Measurements from ENCODE around the genes BRAP and OAS1.

DNA sequence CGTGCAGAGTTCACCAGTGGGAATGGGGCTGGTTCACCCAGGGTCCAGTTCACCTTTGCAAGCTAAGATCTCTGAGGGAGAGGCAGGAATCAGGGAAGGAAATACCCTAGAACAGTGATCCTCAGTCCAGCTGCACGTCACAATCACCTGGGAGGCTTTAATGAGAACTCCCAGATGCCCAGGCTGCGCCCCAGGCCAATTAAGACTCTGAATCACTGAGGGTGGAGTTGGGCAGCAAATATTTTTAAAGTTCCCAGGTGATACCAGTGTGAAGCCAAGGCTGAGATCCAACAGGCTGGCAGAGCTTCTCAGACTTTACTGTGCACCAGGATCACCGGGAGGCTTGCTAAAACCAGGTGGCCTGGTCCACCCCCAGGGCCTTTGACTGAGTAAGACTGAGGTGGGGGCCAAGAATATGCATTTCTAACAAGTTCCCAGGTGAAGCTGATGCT lies 23.8 kb downstream of the MYL2 start:
- PRO-cap, result no peak

GRCh38 chr12:110928690-110928878 lies 8.2 kb upstream of the MYL2 start:
- PRO-cap, result no peak

DNA sequence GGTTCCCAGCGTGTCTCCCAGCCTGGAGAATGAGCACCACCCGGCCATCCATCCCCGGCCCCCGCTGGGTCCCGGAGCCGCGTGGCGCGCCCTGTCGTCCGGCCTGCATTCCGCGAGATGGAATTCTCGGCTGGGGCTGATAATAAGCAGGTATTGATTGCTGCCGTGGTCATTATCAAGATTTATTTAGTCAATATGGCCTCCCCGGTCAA lies 13.0 kb downstream of the CUX2 start:
- PRO-cap, result no peak

GRCh38 chr12:111406444-111406763 lies 681 bp downstream of the SH2B3 start:
- PRO-cap, result no peak

- PRO-cap, result no peak
These were observed 29.0 kb downstream of the SH2B3 start for GRCh38 chr12:111434410-111435441.

- PRO-cap, result no peak
These were observed 45.1 kb downstream of the SH2B3 start for GRCh38 chr12:111450483-111451514.

DNA sequence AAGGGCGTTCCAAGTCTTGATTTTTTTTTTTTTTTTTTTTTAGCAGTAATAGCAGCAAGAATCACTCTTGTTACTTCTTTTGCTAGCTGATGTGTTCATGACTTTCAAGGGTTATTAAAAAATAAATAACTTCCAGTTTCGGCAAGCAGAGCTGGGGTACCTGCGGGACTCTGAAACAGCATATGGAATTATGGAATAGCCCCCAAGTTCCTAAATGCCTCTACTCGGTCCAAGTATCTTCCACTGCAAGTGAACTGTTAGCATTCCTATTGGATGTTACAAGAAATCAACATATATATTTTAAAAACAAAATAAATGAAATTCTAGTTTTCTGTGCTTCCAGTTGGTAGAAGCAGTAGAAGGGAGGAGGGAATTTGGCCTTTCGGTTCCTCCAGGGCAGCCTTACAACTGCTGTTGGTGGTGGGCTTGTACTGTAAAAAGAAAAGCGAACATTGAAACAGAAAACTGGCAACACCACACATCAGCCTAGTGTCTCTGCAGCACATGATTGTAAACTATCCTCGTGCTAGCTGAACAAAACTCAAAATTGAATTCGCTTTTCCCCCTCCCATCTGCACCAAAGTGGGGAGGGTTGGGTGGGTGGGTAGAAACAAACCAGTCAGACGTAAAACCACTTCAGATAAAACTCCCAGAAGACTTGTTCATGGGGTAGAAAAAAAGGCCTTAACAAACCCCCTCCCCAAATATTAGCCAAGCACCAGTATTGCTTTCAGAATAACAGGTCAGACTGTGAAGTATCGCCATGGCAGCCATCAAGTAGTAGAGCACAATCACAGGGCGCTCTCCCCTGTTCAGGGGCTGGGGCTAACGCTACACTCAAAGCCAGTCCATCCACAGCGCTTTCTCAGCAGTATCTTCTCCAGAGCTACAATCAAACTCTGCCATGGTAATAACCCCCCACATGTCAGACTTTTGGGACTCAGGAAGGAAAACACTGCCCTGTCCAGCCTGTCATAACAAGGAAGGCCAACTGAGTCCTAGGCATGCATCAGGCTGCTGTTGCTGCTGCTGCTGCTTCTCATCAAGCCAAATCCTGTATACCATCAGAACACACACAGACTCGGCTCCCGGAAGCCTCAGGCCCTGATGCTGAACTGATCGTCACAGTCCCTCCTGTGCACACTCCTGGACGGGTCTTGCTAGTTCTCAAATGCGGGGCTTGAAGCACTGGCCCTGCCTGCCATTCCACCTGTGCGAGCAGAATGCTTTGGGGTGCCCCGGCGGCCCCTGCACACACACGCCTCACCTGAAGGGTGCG lies 47.1 kb downstream of the SH2B3 start:
- PRO-cap, result no peak

GRCh38 chr12:111658905-111659370 lies 26.8 kb downstream of the BRAP start:
- PRO-cap, result no peak

DNA sequence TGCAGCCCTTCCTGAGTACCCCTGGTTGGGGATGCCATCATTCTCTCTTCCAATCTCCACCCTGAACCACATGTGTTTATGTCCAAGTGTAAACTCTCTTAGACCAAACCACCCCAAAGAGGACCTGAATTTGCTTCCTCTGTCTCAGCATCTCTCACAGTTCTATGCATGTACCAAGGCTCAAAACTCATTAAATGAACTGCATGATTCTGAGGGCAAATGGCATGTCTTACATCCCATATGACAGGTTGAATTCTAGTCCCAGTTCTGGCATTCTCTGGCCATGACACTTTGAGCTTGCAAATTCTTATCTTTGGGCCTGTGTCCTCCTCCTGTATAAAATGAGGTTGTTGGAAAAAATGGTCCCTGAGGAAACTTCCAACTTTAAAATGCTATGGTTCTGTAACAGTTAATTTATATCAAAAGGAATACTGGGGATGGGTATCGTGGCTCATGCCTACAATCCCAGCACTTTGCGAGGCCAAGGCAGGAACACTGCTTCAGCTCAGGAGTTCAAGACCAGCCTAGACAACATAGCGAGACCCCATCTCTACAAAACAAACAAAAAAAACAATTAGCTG lies 22.1 kb downstream of the BRAP start:
- PRO-cap, result no peak

DNA sequence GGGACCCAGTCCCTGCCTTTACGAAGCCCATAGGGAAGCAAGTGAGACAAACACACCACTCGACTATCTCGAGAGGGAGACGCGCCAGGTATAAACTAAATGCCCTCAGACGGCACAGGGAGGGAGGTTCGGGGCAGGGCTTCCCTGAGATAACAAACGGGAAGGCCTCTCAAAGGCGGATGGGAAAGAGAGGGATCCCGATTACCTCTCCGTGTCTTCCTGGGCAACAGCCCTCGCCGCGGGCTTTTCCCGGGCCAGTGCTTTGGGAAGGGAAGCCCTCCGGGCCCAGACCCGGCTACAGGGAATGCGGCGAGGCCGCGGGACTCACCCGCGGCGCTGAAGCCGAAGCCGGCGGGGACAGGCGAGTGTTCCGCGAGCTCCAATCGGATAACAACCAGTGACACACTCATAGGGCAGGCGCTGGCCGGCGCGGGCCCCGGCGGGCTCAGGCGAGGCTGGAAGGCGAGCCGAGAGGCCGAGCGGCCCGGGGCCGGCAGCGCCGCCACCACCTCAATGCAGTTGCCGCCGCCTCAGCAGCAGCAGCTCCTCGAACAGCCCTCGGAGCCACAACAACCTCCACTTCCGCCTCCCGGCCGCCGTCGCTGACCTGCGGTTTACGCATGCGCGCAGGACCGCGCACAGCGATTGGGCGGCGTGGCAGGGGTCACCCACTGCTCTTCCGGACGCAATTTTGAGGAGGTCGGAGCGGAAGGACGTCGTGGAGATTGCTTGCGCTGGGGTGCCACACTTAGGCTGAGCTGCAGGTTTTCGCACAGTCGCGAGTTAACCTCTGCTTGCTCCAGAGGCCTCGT lies at the start of gene BRAP:
Gene BRAP, minus strand, starts transcription at position 574 of the 812 bp plus-strand sequence.
- PRO-cap, result bidirectional peak, plus-strand start at position 722 of the sequence, minus-strand start at position 553 of the sequence

DNA sequence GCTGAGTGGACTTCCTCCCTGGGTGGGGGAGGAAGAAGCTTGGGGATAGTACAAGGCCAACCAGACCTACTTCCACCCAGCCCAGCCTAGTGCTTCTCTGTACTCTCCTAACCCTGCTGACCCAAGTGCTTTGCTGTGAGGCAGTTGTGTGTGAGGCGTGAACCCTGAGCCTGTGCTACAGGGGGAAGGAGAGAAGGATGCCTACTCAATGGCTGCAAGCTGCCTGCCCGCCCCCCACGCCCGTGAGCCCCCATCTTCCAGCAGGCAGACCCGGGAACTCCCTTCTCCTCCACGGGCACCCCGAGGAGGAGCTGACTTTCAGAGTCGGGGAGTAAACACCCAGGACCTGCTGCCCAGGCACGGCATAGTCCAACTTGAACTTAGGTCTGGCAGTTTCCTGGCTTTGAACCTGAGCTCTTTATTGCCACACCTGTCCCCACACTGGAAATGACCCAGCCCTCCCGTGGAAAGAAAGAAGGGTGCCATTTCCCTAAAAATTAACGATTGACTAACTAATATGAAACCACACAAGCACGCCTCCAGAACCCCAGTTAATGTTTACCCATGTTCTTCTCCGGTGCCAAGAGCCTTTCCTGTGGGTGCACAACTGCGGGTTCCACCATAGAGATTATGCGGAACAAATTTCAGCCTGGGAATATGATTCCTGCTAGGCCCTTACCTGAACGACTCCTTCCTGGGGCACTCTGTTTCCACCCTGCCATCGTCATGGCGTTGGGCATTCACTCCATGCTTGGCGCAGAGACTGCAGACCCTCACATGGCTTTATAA lies 10.8 kb downstream of the ALDH2 start:
- PRO-cap, result no peak

- PRO-cap, result no peak
These were observed 24.4 kb downstream of the ALDH2 start for GRCh38 chr12:111791137-111791615.

DNA sequence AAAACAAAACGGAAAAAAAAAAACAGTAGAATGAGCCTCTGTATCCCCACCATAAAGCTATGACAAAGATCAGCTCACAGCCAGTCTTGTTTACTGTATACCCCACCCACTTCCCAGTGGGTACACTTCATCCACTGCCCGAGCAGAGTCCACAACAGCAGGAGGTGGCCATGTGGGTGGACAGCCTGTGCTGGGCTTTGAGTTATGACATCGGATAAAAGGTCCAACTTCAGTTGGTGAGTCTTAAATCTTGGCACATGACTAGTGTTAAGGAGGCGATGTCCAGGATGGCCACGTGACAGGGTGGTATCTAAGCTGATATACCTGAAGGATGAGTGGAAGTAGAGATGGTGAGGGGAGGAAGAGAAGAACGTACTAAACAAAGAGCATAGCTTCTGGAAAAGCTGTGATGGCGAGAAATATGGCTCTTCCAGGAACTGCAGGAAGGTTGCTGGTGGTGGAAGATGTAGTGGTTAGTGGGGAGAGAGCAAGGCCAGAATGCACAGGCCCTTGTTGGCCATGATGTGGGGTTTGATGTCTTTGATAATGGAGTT lies 34.7 kb upstream of the MAPKAPK5 start:
- PRO-cap, result no peak

GRCh38 chr12:111993300-111993583 lies 19.7 kb downstream of the TMEM116 start:
- PRO-cap, result no peak

DNA sequence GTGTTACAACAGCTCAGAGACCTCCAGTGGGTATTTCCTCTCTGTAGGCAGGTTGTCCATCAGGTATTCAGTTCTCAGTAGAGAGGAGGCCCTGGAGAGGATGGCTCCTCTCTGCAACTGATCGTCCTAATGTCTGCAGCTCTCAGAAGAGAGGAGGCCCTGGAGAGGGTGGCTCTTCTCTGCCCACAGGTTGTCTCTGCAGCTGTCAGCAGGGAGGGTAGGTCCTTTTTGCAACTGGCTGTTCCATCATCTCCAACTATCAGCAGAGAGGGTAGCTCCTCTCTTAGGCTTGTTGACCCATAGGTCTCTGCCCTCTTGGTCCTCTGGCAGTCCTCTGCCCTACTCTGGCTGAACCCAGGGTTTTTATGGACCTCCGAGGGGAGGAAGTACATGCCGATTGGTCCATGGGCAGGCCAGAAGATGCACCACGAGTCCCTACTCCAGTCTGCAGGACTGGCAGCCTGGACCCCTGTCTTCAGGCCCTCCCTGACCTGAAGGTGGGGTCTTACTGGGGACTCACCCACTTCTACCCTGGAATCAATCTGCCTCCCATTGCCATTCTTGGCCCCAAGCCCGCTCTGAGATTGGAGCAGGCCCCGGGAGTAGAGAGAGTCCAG lies 2.4 kb downstream of the TMEM116 start:
- PRO-cap, result no peak

DNA sequence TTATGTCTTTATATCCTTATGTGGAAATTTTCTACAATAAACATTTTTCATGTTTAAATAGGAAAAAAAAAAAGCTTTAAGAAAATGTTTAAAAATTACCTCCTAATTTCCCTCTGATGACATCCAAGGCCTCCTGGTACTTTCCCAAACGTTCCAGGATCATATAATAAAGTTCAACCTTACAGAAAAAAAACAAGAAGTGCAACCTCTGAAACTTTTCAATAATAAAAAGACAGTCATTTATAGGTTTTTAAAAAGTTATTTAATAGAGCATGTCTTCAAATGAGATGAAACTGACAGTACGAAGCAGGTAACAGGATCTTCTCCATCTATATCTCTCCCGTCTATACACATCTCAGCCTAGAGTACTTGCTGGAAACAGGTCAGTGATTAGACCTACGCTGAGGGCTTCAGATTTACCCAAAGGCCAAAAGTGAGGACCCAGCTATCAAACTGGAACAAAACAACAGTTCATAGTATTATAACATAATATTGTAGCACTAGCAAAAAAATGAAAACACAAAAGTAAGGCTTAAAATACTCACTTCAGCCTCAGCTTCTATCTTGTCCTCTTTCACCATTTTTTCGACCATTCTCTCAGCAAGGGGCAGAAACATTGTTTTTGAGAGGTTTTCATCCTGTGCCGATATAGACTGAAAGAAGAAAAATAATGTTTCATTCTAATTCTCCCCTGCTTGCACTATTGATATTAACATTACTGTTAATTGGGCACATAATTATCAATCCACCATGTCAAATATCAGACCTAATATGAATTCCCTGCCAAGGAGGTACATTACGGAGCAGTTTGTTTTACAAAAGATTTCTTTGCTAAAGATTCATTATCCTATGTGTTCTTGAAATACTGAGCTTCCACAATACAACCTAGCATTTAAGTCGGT lies 30.2 kb downstream of the NAA25 start:
- PRO-cap, result no peak

DNA sequence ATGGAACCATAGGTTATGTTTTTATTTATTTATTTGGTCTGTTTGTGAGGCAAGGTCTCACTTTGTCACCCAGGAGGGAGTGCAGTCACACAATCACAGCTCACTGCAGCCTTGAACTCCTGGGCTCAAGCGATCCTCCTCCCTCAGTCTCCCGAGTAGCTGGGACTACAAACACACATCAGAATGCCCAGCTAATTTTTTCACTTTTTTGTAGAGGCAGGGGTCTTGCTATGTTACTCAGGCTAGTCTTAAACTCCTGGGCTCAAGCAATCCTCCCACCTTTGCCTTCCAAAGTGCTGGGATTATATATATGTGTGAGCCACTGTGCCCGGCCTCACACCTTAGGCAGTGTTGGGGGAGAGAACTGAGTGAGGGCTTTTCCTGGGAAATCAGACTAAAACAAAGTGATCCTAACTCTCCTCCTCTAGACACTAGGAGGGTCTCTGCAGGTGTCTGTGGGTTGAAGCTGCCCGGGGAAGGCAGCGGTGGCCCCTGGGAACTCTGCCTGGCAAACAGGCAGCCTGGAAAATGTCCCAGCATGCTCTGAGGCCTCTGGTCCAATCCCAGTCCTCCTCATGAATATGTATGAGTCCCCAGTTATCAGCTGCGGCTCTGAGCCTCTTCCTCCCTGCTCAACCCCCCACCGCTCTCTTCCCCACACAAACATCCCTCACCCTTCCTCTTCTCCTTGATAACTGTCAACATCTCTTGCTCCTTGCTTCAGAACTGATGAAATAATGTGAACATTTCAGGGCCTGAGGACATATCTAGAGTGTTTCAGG lies 7.8 kb upstream of the NAA25 start:
- PRO-cap, result no peak

DNA sequence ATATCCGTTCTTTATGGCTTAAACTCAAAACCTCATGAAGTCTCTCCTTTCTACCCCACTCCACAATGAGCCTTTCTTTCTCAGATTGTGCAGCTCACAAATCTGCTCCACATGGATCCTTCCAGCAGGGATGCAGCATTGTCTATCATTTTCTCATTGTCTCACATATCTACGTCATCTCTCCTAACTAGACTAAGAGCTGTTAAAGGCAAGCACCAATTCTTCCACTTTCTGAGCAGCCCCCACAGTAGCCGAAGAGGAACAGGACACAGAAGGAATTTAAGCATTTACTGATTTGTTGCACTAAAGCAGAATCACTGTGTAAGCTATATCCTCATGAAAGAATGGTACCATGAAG lies 106.3 kb downstream of the HECTD4 start:
- PRO-cap, result no peak

GRCh38 chr12:112282754-112283514 lies 99.3 kb downstream of the HECTD4 start:
- PRO-cap, result no peak

- PRO-cap, result no peak
These were observed at the start of gene OAS1 for GRCh38 chr12:112906586-112907378. TSS of gene OAS1 (plus strand) at chr12:112906962.